Omental fat pad (tissue), 4 donors: Measurements from ENCODE around the genes ZNF682, ZNF90, ZNF486 and ZNF708.

DNA sequence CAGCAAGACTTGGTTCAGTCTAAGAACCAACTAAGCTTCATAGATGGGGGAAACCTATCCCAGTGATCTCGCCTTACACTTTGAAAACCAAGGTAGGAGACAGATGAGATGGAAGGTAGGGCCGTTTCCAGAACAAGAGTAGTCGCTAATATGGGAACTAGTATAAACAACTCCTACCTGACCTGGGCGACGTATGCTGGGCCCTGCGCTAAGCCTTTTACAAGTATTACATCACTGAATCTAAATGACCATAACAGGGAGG, 753 bp downstream of the ATP13A1 start:
- PRO-cap = no peak
- RAMPAGE, long total RNA, 4 experiments = no peak in any of the 4 experiments

- PRO-cap = no peak
- RAMPAGE, long total RNA, 4 experiments = no peak in any of the 4 experiments
These were observed 457 bp downstream of the ZNF14 start for GRCh38 chr19:19732412-19732898.

- PRO-cap = no peak
- RAMPAGE, long total RNA, 4 experiments = start-site peak on the minus strand in 2 of 4 experiments, at chr19:20039433-20039511 at its widest, 22 to 28 reads per replicate
These were observed at the start of gene ZNF682 for GRCh38 chr19:20038568-20039903. TSS of gene ZNF682 (minus strand) at chr19:20039505.

GRCh38 chr19:20077618-20078574, at the start of gene ZNF90:
TSS of gene ZNF90 (plus strand) at chr19:20078000.
- PRO-cap = no peak
- RAMPAGE, long total RNA, 4 experiments = start-site peak on the plus strand in 1 of 4 experiments, at chr19:20077973-20077997 at its widest, 12 reads per replicate

DNA sequence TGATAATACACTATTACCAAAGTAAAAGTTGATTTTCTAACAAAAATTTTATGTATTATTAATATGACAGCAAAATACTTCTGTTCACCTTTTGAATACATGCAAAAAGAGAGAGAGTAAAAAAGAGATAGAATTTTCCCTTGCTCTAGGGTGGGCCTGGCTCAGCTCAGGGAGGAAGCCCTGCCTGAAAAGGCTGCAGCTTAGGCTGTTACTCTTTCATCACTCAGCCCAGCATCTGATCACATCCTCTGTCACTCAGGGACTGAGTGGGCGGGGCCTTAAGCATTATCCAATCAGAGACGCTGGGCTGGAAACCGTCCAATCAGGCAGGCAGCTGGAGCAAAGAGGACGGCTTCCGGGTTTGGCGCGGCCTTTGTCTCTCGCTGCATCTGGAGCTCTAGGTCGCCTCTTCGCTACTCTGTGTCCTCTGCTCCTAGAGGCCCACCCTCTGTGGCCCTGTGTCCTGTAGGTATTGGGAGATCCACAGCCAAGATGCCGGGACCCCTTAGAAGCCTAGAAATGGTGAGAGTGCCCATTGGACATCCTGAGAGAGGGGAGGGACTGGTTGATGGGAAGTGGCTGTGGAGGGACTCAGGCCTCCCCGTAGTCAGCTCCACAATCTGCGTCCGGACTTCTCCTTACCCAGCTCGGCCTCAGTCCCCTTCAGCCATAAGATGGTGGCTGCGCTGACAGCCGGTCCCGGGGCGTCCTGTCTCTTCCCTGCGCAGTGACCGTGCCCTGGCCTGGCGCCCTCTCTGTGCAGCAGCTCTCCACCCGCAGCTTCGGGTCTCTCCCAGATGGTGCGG, at the start of gene ZNF486:
TSS of gene ZNF486 (plus strand) at position 376 of the 806 bp plus-strand sequence.
- PRO-cap = unidirectional peak, plus-strand start at position 376 of the sequence
- RAMPAGE, long total RNA, 4 experiments = start-site peak on the plus strand in 4 of 4 experiments, centred at positions 364 to 375 of the sequence, 28 to 59 reads per replicate

- PRO-cap = no peak
- RAMPAGE, long total RNA, 4 experiments = no peak in any of the 4 experiments
These were observed 92.8 kb downstream of the ZNF737 start for GRCh38 chr19:20472747-20473157.

DNA sequence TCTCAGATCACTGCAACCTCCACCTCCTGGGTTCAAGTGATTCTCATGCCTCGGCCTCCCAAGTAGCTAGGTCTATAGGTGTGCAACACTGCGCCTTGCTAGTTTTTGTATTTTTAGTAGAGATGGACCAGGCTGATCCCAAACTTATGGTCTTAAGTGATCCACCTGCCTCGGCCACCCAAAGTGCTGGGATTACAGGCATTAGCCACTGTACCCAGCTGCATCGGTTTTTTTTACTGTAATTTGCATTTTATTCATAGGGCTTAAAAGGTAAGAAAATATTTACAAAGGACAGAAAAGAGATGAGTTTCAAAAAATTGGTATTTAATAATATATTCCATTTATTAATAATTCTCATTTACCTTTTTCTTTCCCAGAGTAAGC, 6.2 kb upstream of the ZNF626 start:
- PRO-cap = no peak
- RAMPAGE, long total RNA, 4 experiments = no peak in any of the 4 experiments

GRCh38 chr19:20769495-20769982, 6.6 kb upstream of the ZNF66 start:
- PRO-cap = no peak
- RAMPAGE, long total RNA, 4 experiments = no peak in any of the 4 experiments

DNA sequence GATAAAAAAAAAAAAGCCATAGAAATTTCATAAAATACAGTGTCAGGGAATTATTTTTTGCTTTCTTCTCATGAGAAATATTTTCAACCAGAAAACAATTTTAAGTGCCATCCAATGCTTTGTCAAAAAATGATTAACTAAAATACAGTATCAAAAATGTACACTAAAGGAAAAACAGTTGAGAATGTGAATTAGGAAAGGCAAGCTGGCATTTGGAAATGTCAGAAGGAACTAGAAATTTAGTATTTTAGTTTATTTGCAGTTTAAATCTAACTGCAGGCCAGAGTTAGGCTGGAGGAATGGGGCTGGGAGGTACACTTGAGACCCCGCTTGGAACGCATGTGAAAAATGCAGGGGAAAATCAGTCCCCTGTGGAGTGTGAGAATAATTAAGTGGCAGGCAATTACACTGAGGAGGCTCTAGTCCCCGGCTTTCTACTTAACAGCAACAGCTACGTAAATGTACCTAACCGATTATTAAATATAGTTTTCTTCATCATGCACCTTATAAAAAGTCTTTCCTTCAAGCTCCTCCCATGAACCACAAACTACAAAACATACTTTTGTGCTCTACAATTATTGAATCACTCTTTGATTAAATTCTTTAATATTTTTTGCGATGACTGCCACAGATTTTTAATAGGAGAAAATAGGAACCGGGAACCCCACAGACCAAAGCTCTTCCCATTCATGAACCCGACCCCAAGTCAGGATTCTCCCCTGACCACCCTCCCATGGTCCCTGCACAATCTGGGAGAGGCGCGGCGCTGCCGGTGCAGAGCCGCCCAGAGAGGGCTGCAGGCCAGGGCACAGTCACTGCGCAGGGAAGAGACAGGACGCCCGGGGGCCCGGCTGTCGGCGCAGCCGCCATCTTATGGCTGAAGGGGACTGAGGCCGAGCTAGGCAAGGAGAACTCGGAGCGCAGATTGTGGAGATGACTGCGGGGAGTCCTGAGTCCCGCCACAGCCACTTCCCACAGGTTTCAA, 735 bp downstream of the ZNF708 start:
- PRO-cap = no peak
- RAMPAGE, long total RNA, 4 experiments = no peak in any of the 4 experiments

- PRO-cap = unidirectional peak, minus-strand start at chr19:21329410
- RAMPAGE, long total RNA, 4 experiments = start-site peak on the minus strand in 3 of 4 experiments, at chr19:21329279-21329415 at its widest, 22 to 315 reads per replicate
These were observed at the start of gene ZNF708 for GRCh38 chr19:21329168-21329798. TSS of gene ZNF708 (minus strand) at chr19:21329410.

DNA sequence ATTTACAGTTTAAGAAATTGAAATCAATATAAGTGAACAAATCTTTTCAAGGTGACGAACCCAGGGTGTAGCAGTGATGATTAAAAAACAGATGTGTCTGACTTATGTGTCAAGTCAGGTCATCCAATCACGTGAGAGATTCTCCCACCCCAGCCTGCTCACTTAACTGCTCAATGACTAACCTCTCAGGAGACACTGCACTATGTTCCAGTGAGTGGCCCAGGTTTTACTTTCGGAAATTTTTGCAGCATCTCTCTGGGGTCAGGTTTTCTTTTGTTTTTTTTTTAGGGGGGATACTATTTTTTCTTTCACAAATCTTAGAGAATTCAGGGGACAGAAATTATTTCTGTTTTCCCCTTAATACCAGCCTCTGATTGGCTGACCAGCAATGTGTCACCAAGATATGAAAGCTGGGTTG, 60.7 kb downstream of the ZNF429 start:
- PRO-cap = no peak
- RAMPAGE, long total RNA, 4 experiments = no peak in any of the 4 experiments

DNA sequence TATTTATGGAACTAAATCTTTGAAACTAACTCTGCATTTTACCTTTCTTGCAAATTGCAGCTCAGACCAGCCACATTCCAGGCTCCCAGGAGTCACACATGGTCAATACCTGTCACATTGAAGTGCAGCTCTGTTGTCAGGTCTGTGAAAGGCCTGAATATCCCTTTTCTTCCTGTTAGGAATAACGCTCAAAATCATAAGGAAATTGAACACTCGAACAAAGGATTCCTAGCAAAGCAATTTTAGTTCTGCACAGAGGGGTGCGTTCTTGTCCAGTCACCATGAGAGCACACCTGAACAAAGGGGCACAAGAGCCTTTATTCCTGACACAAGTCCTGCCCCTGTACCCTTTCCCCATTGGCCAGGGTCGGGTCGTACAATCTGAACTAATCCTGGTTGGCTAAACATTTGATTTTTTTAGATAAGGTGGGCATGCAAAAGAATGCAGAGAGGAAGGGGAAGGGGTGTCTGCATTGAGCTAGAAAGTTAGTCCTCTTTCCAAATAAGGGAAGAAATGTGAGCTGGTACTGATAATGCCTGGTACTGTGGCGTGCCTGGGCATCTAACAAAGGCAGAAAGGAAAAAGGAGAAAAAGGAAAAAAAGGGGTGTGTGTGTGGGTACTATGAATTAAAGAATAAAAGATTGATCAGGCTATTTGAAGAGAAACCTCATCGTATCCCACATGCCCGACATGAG, 64.8 kb downstream of the ZNF429 start:
- PRO-cap = no peak
- RAMPAGE, long total RNA, 4 experiments = no peak in any of the 4 experiments

GRCh38 chr19:22518131-22518615, 96.0 kb upstream of the ZNF98 start:
- PRO-cap = no peak
- RAMPAGE, long total RNA, 4 experiments = no peak in any of the 4 experiments

- PRO-cap = no peak
- RAMPAGE, long total RNA, 4 experiments = no peak in any of the 4 experiments
These were observed 16.3 kb upstream of the ZNF492 start for GRCh38 chr19:22617593-22618417.

DNA sequence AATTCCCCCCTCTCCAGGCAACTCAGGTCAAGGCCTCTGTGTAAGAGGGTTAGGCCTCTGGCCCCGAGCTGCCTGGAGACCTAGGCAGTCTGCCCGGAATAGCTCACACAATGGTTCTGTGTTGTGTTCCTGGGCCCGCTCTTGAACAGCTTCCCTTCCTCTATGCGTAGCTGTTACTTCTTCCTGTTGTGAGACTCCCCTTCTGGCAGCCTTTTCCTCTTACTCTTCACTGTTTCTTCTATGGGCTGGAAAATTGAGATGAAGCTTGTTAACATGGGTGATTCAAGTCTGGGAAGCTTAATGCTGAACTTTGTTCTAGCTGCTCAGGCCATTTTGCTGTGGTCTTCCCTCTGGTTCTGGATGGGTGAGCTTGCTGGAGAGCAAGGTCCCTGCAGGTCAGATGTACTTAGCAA, 14.6 kb upstream of the ZNF492 start:
- PRO-cap = no peak
- RAMPAGE, long total RNA, 4 experiments = no peak in any of the 4 experiments

DNA sequence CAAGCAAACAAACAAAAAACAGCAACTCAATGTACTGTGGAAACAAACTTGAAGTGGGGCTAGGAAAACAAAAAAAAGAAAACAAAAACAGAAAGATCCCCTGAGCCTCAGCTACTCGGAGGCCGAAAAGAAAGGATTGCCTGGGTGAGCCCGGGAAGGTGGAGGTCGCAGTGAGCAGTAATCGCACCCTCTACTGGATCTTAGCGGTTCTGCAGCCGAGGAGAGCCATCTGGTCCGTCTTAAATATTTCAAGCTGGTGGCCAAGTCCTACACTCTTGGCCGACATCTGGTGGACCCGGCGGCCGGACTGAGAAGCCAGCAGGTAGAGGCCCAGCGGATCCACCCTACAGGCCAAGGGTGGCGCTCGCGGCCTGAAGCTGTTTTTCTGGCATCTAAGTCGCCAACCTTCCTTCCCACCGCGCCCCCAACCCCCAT, 46.6 kb upstream of the ZNF730 start:
- PRO-cap = no peak
- RAMPAGE, long total RNA, 4 experiments = no peak in any of the 4 experiments

DNA sequence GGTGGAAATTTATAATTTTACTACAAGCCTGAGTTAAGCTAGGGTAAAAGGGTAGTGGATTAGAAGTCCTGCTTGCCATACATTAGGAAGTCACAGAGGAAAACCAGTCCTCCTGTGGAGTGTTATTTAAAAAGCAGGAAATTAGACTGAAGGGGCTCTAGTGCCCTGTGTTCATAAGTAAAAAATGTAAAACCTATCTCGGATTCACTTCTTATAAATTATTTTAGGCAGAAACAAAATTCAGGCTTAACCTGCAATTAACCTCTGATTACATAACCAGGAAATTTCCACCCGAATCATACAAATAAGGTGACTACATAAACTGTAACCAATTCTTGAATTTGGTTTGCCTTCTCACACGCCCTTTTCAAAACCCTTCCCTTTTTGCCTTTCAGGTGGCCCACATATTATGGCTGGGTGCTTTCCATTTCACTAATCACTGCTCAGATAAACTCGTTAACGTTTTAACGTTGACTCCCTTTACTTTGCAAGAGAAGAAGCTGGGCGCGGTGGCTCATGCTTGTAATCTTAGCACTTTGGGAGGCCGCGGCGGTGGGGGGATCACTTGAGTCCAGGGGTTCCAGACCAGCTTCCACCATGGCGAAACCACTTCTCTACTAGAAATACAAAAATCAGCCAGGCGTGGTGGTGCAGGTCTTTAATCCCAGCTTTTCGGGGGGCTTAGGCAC, 19.6 kb upstream of the ZNF91 start:
- PRO-cap = no peak
- RAMPAGE, long total RNA, 4 experiments = no peak in any of the 4 experiments

- PRO-cap = no peak
- RAMPAGE, long total RNA, 4 experiments = no peak in any of the 4 experiments
These were observed 36.5 kb downstream of the RPSA2 start for GRCh38 chr19:23799239-23799801.

DNA sequence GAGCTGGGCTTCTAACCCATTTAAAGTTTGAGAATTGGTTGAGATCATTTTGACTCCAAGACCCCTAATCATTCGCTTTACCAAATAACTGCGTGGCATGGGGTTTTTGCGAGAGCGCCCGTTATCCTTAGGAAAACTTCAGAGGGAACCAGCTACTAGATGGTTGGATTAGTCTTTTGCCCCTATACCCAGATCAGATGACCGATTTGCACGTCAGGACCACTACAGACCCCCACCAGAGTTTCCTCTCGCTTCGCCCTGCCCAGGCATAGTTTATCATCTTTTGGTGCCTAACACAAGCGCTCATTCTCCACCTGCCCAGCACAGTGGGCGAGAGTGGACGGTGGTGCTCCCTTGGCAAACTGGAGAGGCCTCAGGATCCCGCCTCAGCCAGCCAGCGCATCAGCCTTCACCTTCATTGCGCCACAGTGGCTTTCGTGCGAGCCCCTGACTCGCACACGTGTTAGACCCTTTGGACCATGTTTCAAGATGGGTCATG, 85.2 kb upstream of the ZNF254 start:
- PRO-cap = no peak
- RAMPAGE, long total RNA, 4 experiments = no peak in any of the 4 experiments

- PRO-cap = no peak
- RAMPAGE, long total RNA, 4 experiments = no peak in any of the 4 experiments
These were observed 57.6 kb downstream of the ZNF254 start for GRCh38 chr19:24144562-24144952.